Prostate gland (tissue), 2 donors: Measurements from ENCODE around the genes DLX6, DLX5 and BAIAP2L1.

- PRO-cap: no peak
- RAMPAGE, long total RNA, 2 experiments: no peak in any of the 2 experiments
These were observed 272.2 kb downstream of the DYNC1I1 start for GRCh38 chr7:96044495-96044975.

DNA sequence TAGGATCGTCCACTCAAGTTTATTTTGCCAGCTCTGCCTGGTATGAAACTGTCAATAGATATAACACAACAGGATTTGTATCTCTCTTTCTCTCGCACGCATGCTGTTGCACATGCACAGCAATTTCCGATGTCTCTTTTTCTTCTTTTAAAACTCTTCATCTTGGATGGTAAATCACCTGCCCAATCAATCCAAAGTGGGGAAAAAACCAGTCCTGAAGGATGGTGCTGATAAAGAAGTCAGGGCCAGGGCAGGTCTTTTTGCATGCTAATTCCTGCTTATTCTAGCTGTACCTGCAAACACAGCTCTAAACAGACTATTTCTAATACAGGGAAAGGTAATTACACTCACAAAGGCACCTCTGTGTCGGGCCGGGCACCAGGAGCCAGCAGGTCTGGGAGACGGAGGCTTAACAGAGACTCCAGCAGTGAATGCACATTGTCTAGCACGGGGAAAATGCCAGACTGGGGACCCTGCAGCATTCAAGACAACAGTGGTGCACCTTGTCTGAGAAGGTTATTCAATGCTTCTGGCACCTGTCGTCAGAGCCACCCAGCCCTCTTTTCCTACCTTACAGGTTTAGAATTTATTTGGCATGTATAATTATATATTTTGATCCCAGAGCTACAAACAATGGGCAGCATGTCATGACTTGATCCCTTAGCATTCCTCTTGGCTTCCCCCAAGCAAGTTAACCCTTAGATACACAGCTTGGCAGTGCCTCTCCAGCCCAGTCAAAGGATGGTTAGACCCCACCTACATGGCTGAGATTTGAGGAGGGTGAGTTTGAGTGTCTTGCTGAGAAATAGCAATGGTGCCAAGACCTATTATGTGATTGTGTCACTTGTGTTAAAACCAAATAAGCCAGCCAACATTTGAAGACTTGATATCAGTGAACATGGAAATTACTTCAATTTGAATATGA lies 185.2 kb downstream of the SLC25A13 start:
- PRO-cap: no peak
- RAMPAGE, long total RNA, 2 experiments: no peak in any of the 2 experiments

GRCh38 chr7:96285097-96285563 lies 36.8 kb downstream of the SLC25A13 start:
- PRO-cap: no peak
- RAMPAGE, long total RNA, 2 experiments: no peak in any of the 2 experiments

- PRO-cap: bidirectional peak, plus-strand start at chr7:97005553, minus-strand start at chr7:97005422
- RAMPAGE, long total RNA, 2 experiments: no peak in any of the 2 experiments
These were observed at the start of gene DLX6 for GRCh38 chr7:97005123-97005846. Gene DLX6 (plus strand): TSS chr7:97005553.

- PRO-cap: bidirectional peak, plus-strand start at chr7:97024893, minus-strand start at chr7:97024831
- RAMPAGE, long total RNA, 2 experiments: start-site peak on the minus strand in 2 of 2 experiments, at chr7:97024678-97024832 at its widest, 12 to 18 reads per replicate
These were observed at the start of gene DLX5 for GRCh38 chr7:97024234-97025381. Gene DLX5 (minus strand): TSS chr7:97024831.

DNA sequence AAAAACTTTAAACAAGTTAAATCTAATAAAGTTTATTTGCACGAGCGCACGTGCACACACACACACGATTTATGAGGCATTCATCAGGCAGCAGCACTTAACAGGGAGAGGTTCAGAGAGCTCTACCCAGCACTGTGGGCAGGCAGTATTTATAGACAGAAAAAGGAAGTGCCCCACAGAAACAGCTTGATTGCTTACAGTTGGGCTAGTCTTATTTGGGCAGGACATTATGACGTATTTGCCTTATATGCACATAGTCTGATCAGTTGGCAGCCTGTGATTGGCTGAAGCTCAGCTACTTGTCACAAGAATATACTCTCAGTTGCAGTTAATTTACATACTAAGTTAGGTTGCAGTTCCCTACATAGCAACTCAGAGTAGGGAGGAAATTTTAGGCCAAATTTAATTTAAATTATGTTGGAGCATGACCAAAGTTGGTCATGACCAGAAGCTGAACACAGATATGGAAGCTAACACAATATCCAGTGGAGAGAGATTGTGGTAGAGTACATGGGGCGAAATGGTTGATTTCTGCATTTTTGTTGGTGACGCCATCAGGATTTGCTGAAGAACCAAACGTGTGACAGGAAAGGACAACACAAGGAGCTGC lies 1.1 kb upstream of the SDHAF3 start:
- PRO-cap: bidirectional peak, plus-strand start at position 338 of the sequence, minus-strand start at position 192 of the sequence
- RAMPAGE, long total RNA, 2 experiments: no peak in any of the 2 experiments

- PRO-cap: bidirectional peak, plus-strand start at chr7:97972380, minus-strand start at chr7:97972344
- RAMPAGE, long total RNA, 2 experiments: start-site peak on the minus strand in 2 of 2 experiments, at chr7:97972285-97972326 at its widest, 149 to 180 reads per replicate
These were observed 18.3 kb downstream of the OCM2 start for GRCh38 chr7:97971289-97972568.

GRCh38 chr7:98116959-98117500 lies 10.4 kb downstream of the LMTK2 start:
- PRO-cap: no peak
- RAMPAGE, long total RNA, 2 experiments: no peak in any of the 2 experiments

- PRO-cap: no peak
- RAMPAGE, long total RNA, 2 experiments: no peak in any of the 2 experiments
These were observed 6.6 kb upstream of the BHLHA15 start for GRCh38 chr7:98204557-98205154.

- PRO-cap: bidirectional peak, plus-strand start at chr7:98284671, minus-strand start at chr7:98284526
- RAMPAGE, long total RNA, 2 experiments: no peak in any of the 2 experiments
These were observed 2.9 kb downstream of the BRI3 start for GRCh38 chr7:98284018-98285152.

- PRO-cap: no peak
- RAMPAGE, long total RNA, 2 experiments: no peak in any of the 2 experiments
These were observed 19.5 kb downstream of the BRI3 start for GRCh38 chr7:98300821-98301582.

- PRO-cap: no peak
- RAMPAGE, long total RNA, 2 experiments: no peak in any of the 2 experiments
These were observed 43.3 kb downstream of the BAIAP2L1 start for GRCh38 chr7:98357643-98357923.

DNA sequence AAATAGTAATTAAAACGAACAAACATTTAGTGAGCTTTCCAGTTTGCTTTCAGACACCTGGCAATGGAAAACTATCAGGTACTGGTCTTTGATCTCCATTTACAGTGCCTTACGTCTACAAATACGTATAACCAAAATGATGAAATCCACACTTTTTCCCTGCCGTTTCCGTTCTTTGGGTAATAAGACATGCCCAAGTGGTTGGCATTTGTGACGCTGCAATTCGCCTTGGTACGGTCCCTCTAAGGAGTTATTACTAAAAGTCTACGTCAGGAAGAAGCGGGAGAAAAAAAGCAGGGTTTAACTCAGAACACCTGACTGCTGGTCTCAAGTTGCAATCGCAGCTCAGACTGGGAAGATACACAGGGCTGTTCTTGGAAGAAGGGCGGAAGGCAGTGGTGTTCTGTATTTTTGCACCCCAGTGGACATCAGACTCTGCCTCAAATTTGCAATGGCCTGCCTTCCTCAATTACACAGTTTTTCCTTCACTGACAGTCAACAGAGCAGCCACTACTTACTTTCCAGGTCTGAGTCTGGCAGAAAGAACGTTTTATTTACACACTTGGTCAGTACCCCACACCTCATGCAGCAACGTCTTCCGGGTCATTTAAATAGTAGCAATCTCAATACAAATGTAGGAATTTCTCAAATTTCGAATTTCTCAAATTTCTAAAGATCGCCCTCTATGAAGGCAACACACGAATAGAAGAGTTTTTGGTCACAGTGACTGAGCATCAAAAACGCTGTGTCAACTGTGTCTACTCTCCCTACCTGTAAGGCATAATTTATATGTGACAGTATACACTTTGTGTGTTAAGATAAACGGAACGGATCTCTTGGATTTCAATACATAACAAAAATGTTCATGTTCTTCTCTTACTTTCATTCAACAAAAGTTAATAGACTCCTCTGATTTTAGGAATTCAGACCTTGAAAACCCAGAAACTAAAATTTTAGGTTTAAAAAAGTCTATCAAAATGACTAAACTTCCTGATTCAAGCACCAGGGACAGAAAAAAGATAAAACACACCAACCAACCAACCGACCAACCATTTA lies 2.1 kb downstream of the BAIAP2L1 start:
- PRO-cap: unidirectional peak, plus-strand start at position 337 of the sequence; unidirectional peak, plus-strand start at position 804 of the sequence
- RAMPAGE, long total RNA, 2 experiments: no peak in any of the 2 experiments

GRCh38 chr7:98400198-98401244 lies at the start of gene BAIAP2L1:
Gene BAIAP2L1 (minus strand): TSS chr7:98401090.
- PRO-cap: unidirectional peak, minus-strand start at chr7:98401018
- RAMPAGE, long total RNA, 2 experiments: start-site peak on the minus strand in 1 of 2 experiments, at chr7:98401054-98401118 at its widest, 47 reads per replicate

DNA sequence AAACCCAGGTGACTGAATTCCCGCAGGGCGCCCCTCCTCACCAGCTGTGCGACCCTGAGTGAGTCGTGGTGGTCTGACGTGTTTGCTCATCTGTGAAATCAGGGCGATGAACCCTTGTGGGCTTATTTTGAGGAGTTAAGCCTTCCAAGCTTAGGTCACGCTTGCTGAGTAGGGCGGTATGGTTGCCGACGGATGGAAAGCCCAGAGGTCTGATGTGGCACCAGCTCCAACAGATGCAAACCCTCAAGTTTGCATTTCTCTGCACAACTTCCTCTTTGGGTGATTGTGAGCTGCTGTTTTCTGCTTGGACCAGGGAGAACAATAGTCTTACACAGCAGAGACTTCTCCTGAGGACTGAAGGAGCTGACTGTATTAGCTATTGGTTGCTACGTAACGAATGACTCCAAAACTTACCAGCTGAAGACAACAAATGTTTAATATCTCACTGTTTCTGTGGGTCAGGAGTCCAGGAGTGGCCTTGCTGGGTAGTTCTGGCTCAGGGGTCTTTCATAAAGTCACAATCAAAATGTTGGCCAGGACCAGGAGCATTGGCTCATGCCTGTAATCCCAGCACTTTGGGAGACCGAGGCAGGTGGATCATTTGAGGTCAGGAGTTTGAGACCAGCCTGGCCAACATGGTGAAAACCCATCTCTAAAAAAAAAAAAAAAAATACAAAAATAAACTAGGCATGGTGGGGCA lies 25.1 kb downstream of the NPTX2 start:
- PRO-cap: no peak
- RAMPAGE, long total RNA, 2 experiments: no peak in any of the 2 experiments

- PRO-cap: no peak
- RAMPAGE, long total RNA, 2 experiments: no peak in any of the 2 experiments
These were observed 44.0 kb downstream of the TRRAP start for GRCh38 chr7:98922332-98922636.

DNA sequence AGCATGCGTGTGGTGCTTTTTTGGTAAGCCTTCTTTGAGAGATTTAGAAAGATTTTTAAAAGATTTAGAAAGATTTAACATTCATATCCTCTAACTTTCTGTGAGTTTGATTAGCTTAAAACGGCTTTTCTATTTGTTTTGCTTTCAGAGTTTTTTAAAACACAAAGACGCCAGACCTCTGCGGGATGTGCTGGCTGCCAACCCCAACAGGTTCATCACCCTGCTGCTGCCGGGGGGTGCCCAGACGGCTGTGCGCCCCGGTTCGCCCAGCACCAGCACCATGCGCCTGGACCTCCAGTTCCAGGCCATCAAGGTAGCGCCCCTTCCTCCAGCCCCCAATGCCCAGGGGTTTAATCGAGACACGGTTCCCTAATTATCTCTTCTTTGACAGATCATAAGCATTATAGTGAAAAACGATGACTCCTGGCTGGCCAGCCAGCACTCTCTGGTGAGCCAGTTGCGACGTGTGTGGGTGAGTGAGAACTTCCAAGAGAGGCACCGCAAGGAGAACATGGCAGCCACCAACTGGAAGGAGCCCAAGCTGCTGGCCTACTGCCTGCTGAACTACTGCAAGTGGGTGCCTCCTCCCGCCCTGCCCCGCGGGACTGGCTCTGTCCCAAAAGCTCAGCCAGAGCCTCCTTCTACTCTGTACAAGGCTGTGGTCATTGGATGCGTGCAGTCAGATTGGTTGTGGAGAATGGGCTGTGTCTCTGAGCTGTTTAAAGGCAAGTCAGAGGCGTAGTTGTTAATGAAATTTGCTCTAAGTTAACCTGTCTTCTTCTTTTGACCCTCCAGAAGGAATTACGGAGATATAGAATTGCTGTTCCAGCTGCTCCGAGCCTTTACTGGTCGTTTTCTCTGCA lies 71.2 kb downstream of the TRRAP start:
- PRO-cap: no peak
- RAMPAGE, long total RNA, 2 experiments: no peak in any of the 2 experiments

- PRO-cap: no peak
- RAMPAGE, long total RNA, 2 experiments: no peak in any of the 2 experiments
These were observed 120.9 kb downstream of the SMURF1 start for GRCh38 chr7:99022952-99023552.

DNA sequence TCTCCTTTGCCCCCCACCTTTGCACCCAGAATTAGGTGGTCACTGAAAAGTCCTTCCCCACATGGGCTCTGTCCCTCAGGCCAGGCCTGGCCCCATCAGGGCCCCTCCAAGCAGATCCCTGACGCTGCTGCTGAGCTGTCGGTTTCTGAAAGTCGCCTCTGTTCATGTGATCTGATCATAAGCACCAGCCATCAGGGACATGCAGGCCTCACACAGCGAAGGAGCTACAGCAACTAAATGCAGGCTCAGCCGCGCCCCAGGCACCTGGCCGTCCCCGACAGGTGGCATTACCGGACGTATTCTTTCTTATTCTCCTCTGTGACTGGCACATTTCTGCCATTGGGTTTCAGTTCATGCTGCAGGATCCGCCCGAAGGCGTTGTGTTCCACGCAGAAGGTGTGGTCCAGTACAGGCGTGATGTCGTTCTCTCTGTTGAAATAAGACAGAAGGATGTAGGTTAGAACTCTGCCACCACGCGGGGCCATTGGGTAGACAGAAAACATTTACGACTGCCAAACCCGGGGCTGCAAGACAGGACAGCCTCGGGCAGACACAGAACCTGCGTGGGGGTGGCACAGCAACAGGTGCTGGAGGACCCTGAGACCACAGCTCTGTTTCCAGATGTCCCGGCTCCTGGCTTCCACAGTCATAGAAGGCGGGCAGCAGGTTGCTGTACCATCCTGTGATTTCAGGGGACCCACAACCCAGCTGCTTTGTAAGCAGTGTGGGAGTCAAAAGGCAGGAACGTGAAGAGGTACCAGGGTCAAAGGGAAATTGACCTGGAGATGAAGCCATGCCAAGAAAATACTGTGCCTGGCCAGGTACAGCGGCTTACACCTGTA lies 105.6 kb downstream of the SMURF1 start:
- PRO-cap: no peak
- RAMPAGE, long total RNA, 2 experiments: no peak in any of the 2 experiments

GRCh38 chr7:99127532-99128113 lies 16.3 kb downstream of the SMURF1 start:
- PRO-cap: no peak
- RAMPAGE, long total RNA, 2 experiments: no peak in any of the 2 experiments